Rectum (tissue), 1 donor: ENCODE results near the gene KLC1.

DNA sequence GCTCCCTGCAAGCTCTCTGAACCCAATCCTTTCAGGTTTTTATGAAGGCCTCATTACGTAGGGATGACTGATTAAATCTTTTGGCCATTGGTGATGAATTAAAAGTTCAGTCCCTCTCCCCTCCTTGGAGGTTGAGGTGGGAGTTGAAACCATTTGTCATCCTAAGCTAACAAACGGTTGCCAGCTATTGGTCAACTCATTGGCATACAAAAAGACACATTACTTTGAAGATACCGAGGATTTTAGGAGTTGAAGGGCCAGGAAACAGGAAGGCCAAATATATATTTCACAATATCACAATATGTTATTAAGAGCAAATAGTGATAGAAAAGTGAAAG is 24.3 kb downstream of the RCOR1 start:
- PRO-cap = no peak

- PRO-cap = bidirectional peak, plus-strand start at chr14:102696679, minus-strand start at chr14:102696516
Measured at GRCh38 chr14:102696342-102696951, 80.8 kb upstream of the TRAF3 start.

GRCh38 chr14:102849574-102850342 is 72.5 kb downstream of the TRAF3 start:
- PRO-cap = bidirectional peak, plus-strand start at chr14:102849892, minus-strand start at chr14:102849716

GRCh38 chr14:103110553-103111472 is 12.4 kb upstream of the TNFAIP2 start:
- PRO-cap = bidirectional peak, plus-strand start at chr14:103111137, minus-strand start at chr14:103111016

DNA sequence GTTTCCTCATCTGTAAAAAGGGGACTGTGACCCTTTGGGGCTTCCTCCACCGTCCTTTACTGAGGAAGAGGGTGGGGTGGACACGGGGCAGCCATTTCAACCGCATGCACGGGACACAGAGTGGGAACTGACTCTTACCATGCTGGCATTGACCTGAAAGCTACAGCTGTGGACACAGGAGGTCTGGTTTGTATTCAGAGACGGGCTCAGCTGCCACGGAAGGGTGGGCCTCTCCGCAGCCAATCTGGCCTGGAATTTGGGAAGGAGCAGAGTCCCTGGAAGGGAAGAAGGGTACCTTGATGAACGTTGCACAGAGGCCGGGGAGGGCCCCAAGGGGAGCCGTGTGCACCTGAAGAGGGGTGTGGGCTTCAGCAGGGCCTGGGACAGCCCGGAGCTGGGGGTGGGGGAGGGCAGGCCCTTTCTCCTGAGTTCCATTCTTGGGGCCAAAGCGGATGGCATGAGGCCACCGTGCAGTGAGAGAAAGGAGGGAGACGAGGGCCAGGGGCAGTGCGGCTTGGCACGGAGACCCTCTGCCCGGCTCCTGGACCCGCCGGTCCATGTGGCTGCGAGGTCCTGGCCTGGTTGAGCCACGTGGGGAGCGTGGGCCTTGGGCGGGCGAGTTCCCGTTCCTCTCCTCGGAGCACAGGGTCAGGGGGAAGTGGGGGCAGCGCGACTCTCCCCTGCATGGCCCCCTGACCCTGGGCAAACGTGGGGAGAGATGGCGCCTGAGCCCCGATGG is 14.6 kb downstream of the TNFAIP2 start:
- PRO-cap = no peak

DNA sequence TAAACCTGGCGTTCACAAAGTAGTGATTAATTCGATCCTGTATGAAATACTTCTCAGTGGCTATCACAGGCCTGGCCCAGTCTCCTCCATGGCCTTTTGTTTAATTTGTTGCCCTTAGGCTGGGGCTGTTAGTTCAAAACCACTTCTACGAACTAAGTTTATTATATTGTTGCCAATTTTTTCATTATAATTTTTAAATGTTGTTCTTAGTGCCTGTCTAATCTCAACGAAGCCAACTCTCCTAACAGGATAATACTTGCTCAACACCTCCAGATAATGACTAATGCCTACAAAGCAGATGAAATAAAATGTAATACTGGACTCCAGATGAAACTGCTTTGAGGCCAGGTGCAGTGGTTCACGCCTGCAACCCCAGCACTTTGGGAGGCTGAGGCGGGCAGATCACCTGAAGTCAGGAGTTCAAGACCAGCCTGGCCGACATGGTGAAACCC is 62.4 kb downstream of the TNFAIP2 start:
- PRO-cap = no peak

GRCh38 chr14:103194396-103194595 is 71.0 kb downstream of the TNFAIP2 start:
- PRO-cap = no peak

DNA sequence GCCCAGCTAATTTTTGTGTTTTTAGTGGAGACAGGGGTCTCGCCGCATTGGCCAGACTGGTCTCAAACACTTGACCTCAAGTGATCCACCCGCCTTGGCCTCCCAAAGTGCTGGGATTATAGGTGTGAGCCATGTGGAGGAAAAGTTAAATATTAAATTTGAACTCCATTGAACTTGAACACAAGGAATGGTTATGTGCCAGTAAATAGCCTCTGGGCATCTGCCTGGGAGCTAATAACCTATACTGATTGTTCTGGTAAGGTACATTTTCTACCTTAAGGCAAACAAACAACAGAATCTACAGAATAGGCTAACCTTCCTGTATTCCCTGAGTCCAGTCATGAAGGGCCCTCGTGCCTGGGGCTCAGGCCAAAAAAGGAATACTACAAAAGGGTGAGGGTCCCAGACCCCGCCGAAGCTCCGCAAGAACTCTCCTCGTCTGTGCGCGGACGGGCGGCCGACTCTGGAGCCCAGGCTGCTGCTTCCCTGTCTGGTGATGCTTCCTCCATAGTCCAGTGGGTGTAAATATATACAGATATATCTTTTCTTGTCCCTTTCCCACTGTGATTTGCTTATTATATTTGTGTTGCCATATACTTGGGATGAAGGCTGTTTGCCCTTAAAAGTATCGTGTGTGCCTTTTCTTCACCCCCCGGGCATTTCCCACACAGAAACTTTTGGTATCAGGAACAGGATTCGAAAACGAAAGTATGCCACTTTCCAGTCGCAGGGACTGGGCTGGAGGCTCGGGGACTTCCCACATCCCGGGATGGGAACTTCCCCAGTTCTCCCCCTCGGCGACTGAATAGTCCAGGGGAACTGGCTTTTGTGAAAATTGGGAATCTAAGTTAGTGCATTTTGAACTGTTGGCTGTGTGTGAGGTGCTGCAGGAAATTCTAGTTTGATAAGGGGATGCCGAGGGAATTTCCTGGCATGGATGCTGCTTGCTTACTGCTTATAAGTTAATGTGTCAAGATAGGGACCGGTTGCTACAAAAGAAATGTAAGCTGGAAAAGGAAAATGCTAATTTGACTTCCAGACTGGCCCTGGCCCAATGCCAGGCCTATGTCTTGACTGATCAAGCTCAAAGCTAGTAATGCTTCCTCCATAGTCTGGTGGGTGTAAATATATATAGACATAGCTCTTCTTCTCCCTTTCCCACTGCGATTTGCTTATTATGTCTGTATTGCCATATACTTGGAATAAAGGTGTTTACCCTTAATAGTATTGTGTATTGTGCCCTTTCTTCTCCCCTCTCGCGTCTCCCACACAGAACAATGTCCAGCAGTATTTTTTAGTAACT is 73.6 kb upstream of the EIF5 start:
- PRO-cap = bidirectional peak, plus-strand start at position 851 of the sequence, minus-strand start at position 662 of the sequence

- PRO-cap = no peak
Measured at GRCh38 chr14:103284803-103285440, 49.1 kb upstream of the EIF5 start.

- PRO-cap = no peak
Measured at GRCh38 chr14:103332505-103332874, 1.5 kb upstream of the EIF5 start.

GRCh38 chr14:103334360-103334719 is 303 bp downstream of the EIF5 start:
- PRO-cap = bidirectional peak, plus-strand start at chr14:103334684, minus-strand start at chr14:103334660

DNA sequence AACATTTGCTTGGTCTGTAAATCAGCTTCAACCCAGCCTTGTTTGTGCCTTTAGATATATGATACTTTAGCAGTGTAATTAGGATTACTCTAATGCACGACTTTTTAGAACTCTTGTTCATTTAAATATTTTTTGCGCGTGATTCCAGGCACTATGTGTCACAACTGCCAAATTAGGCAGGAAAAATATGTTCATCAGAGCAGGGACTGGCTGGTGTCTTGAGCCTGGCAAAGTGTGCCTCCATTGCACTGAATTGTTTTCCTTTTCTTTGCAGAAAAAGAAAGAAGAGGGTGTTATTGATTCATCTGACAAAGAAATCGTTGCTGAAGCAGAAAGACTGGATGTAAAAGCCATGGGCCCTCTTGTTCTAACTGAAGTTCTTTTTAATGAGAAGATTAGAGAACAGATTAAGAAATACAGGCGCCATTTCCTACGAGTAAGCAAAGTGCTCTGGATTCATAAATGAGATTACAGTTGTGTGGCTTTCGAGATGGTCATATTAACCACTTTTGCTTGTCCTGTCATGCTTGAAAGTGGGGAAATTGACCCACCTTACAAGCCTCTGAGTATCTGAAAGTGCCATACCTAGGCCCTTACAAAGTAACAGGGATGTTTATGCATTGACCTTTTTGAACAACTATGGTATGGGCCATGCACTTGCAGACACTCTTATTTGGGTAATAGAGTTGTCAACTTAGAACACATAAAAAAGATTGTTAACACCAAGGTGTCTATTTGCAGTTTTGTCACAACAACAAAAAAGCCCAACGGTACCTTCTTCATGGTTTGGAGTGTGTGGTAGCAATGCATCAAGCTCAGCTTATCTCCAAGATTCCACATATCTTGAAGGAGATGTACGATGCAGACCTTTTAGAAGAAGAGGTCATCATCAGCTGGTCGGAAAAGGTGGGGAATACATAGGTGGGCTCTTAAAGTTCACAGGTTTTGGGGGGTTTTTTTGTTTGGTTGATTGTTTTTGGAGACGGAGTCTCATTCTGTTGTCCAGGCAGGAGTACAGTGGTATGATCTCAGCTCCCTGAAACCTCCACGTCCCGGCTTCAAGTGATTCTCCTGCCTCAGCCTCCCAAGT is 5.2 kb downstream of the EIF5 start:
- PRO-cap = no peak

DNA sequence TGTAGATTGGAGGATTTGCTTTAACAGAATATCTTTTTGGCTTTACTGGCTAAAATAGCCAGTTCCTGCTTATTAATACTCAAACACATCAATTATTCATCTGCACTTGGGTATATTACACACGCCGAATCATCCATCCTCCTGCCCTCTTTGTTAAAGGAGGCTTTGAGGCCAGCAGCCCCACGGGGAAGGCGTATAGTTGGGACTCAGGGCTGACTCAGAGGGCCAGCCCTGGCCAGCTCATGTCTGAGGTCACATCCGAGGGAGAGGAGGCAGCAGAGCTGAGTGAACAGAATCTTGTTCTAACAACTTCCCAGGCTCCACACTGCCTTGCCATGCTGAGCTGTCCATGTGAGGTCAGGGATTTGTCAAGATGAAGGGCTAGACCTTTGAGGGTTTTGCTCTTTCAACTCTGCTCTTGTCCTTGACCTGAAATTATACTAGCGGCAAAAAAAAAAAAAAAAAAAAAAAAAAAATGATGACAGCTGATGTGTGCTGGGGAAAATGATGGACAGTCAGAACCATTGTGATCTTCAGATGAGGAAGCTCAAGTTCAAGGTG is 12.6 kb upstream of the MARK3 start:
- PRO-cap = no peak

DNA sequence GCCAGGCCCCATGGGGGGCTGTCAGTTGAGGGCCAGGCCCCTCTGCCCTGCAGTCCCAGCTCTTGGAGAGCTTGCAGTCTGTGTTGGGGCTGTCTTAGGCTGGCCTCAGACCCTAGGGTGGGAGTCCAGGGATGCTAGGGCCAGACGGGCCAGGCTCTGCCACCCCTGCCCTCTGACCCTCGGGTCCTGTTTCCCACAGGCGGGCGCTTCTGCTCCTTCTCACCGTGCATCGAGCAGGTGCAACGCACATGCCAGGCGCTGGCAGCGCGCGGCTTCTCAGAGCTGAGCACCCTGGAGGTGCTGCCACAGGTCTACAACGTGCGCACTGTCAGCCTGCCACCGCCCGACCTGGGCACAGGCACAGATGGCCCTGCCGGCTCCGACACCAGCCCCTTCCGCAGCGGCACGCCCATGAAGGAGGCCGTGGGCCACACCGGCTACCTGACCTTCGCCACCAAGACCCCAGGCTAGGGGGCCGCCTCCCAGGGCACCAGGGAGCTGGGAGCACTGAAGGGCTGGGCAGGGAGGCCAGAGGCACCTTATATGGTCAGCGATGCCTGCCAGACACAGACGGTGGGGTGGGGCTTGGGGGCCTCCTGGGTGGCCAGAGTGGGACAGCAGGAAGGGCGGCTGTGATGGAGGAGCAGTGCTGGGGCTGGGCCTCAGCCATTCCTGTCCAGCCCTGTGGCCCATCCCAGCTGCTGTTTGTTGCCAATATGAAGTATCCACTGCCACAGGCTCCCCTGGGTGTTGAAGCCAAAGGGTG is 5.5 kb downstream of the TRMT61A start:
- PRO-cap = no peak

DNA sequence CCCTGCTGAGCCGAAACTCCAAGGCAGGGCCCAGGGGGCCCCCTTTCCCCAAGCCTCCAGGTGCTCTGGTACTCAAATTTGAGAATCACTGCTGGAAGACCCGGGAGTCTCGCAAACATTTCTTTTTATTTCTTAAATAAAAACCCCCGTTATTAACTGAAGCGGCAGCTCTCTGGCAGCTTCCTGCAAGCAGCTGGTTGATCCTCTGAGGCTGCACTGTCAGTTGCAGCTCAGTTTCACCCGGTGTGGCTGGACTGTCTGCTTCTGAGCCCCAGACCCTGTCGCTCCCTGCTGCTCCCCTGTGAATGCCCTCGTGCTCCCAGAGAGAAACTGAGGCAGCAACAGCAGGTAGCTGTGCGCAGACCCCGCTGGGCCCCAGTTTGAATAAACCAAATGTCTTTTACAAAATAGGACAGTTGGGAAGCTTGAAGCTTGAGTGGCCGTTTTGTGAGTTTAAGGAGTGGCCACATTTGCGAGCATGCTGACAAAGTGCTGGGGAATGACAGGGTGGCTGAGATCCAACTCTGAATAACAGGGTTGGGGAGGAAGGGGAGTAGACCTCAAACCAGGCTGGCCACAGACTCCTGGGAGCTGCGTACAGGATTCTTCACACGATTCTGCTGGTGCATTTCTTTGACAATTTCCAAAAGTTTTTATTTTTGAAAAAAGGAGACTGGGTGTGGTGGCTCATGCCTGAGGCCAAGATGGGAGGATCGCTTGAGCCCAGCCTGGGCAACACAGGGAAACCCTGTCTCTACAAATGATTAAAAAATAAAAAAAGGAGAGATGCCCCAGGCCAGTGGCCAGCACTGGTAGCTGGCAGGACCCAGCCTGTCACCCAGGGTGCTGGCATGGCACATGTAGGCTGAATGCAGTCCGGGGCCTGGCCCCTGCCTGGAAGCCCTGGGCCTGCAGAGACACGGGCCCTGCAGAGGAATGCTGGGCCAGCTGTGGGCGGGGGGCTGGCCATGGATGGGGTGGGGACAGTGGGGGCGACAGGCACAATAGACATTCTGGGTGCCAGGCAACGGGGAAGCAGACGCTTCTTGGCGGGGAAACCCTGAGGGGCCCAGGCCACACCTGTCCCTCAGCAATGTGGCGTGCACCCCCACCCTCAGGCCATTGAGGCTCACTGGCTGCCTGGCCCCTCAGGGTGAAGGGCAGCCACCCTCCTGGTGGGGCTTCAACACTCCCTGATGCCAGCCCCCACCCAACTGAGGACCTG is 11.6 kb downstream of the TRMT61A start:
- PRO-cap = bidirectional peak, plus-strand start at position 222 of the sequence, minus-strand start at position 207 of the sequence; bidirectional peak, plus-strand start at position 563 of the sequence, minus-strand start at position 455 of the sequence

GRCh38 chr14:103543690-103544243 is 14.8 kb downstream of the TRMT61A start:
- PRO-cap = no peak

- PRO-cap = no peak
Measured at GRCh38 chr14:103544244-103544952, 15.4 kb downstream of the TRMT61A start.

- PRO-cap = no peak
Measured at GRCh38 chr14:103551946-103553034, 10.2 kb downstream of the BAG5 start.

- PRO-cap = unidirectional peak, plus-strand start at chr14:103628768; bidirectional peak, plus-strand start at chr14:103628849, minus-strand start at chr14:103628836; bidirectional peak, plus-strand start at chr14:103629211, minus-strand start at chr14:103629113
Measured at GRCh38 chr14:103628592-103629502, at the start of gene KLC1. TSS of gene KLC1 (plus strand) at chr14:103629211.

- PRO-cap = no peak
Measured at GRCh38 chr14:103657268-103658057, 28.5 kb downstream of the KLC1 start.